ENCODE measurements around a stretch of chr17.

DNA sequence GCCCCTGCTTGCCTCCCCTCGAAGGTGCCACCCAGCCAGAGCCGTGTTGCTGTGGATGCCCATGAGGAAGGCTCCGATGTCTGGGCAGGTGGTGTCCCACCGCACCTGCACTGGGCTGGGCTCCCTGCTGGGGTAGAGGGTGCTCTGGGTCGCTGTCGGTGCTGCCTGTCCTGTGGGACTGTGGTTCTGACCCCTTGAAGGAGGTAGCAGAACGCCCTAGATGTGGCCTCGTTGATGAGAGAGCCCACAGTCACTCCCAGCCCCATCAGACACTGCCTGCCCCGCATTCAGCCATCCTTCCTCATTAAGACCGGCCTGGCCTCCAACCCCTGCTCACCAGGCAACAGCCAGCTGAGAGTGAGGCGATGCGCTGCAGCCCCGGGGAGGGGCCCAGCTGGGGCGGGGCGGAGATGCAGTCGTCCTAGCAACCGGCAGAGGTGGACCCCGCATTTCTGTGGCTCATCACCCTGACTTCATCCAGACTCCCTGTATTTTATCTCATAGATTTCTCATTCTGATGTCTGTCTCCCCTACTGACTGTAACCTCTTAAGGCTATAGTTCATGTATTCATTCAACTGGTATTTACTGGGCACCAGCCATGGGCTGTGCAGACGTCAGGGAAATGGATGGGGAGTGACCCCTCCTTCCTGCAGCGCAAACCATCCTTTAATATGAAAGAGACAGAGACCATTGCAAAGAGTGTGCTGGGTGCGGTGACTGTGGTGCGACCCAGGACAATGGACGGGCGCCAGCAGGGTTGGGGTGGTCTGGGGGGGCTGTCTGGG, 10.2 kb upstream of the TIMP2 start:
- RRBS: 3% methylated on average over 9 of the region's 24 CpGs

DNA sequence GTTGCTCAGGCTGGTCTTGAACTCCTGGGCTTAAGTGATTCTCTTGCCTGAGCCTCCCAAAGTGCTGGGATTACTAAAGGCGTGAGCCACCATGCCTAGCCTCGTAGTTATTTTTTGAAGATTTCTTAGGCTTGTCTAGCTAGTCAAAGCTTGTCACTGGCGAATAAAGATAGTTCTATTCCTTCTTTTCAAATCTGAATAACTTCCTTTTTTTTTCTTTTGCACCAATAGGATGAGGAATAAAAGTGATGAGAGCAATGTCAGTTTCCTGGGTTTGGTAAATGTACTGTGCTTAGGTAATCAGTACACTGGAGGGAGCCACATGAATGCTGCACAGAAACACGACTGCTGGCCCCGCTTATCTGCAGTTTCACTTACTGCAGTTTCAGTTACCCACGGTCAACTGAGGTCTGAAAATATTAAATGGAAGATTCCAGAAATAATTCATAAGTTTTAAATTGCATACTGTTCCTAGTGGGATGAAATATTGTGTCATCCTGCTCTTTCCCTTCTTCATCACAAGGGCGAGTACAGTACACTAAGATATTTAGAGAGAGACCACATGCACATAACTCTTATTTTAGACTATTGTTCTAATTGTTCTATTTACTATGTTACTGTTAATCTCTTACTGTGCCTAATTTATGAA, 6.3 kb upstream of the LGALS3BP start:
- RRBS: no CpG with 5 or more reads among the region's 7 CpGs

DNA sequence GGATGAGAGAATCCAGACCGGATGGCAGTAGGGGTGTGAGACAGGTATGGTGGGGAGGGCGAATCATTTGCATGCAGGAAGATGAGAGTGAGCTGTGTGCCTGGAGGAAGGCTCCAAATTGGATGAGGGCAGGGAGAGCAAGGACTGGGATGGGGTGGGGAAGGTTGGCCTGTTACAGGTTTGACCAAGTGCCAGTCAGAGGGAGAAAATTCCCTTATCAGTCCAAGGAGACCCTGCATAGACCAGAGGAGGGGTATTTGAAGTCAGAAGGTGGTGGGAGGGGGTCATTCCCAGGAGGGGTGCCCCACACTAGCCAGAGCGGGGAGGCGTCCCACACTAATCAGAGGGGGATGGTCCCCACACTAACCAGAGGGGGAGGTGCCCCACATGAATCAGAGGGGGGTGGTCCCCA, 785 bp downstream of the CANT1 start:
- RRBS: no CpG with 5 or more reads among the region's 4 CpGs

DNA sequence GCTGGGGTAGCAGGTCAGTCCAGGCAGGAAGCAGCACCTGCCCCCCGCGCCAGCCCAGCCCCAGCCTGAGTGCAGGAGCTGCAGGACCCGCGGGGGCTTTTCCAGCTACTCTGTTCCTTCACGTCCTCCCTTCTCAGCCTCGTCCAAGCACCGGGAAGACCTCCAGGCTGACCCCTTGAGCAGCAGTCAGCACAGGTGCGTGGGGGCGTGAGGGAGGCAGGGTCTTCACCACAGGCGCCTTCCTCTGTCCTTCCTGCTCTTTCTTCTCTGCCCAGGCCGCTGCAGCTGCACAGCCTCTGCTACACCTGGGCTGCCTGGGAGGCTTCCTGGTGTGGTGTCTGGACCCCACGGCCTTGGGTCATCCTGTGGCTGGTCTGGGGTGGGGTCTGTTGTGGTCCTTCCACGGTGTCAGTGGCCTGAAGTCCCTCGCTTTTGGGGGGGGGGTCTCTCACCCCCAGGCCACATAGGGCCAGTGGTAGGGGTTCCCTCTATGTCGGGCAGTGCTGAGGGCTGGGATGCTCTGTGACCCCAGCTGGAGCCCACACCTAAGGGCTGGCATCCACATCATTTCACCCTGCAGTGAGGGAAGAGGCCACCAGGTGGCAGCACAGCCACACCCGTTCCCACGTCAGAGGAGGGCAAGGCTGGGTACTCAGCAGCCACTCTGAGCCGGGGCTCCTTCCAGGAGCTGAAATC, 12.7 kb downstream of the ENGASE start:
- RRBS: no CpG with 5 or more reads among the region's 18 CpGs

GRCh38 chr17:79228015-79228553, 153.5 kb downstream of the ENGASE start:
- RRBS: no CpG with 5 or more reads among the region's 20 CpGs

DNA sequence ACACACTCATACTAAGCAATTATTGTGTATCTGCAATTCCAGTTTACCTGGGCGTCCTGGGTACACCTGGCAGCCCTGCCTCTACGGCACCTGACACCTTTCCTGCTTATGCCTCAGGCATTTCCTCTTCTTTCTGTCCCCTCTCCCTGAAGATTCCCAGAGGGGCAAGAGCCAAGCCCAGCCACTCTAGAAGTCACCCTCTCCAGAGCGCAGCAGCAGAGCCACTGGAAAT, 37.9 kb downstream of the RBFOX3 start:
- RRBS: no CpG with 5 or more reads among the region's 3 CpGs

DNA sequence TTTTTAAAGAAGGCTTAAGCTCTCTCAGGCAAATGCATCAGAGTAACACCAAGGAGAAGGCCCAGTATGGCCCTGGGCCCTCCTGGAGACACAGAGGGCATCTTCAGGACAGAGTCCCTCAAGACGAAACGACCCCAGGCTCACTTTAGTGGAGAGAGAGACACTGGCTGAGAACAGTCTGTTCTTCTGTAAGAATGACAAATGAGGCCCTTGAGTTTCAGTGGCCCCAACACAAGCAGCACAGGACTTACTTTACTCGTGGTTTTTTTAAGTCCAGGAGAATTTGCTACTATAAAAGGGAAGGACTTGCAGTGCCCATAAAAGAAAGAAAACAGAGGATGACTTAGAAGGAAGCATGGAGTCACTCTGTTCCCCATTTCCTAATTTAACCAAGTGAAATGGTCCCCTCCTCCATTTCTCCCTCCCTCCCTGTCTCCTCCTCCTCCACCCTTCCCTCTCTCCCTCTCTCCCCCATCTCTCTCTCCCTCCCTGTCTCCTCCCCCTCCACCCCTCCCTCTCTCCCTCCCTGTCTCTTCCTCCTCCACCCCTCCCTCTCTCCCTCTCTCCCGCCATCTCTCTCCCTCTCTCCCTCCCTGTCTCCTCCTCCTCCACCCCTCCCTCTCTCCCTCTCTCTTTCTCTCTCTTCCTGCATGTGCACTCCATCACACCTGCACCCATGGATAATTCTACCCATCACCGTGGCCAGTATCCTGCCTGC, 47.2 kb upstream of the RBFOX3 start:
- RRBS: no CpG with 5 or more reads among the region's 5 CpGs

DNA sequence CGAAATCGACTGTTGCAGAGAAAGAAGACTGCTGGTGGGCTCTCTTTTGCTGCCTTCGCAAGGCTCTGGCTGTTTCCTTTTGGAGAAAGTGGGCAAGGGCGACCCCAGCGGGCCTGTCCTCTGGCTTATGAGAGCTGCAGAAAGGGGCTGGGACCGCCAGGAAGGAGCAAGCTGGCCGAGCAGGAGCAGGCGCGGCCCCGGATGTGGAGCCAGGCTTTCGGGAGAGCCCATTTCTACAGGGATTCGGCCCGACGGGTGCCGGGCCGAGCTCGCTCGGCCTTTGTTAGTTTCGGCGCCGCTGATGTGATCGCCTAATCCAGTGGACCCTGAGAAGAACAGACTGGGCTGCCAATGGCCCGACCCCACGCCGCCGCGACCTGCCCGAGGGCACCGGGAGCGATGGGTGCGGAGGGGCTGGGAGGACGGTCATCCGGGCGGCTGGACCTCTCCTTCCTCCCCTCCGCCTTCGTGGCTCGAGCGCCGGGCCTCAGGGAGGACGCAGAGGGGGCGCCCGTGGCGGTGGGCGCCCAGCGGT, 7.4 kb downstream of the CBX8 start:
- RRBS: 30% methylated on average over 16 of the region's 45 CpGs

GRCh38 chr17:79798812-79799053, 1.9 kb upstream of the CBX8 start:
- RRBS: no CpG with 5 or more reads among the region's 24 CpGs

GRCh38 chr17:79804153-79804829, 7.4 kb upstream of the CBX8 start:
- RRBS: 4% methylated on average over 30 of the region's 56 CpGs

DNA sequence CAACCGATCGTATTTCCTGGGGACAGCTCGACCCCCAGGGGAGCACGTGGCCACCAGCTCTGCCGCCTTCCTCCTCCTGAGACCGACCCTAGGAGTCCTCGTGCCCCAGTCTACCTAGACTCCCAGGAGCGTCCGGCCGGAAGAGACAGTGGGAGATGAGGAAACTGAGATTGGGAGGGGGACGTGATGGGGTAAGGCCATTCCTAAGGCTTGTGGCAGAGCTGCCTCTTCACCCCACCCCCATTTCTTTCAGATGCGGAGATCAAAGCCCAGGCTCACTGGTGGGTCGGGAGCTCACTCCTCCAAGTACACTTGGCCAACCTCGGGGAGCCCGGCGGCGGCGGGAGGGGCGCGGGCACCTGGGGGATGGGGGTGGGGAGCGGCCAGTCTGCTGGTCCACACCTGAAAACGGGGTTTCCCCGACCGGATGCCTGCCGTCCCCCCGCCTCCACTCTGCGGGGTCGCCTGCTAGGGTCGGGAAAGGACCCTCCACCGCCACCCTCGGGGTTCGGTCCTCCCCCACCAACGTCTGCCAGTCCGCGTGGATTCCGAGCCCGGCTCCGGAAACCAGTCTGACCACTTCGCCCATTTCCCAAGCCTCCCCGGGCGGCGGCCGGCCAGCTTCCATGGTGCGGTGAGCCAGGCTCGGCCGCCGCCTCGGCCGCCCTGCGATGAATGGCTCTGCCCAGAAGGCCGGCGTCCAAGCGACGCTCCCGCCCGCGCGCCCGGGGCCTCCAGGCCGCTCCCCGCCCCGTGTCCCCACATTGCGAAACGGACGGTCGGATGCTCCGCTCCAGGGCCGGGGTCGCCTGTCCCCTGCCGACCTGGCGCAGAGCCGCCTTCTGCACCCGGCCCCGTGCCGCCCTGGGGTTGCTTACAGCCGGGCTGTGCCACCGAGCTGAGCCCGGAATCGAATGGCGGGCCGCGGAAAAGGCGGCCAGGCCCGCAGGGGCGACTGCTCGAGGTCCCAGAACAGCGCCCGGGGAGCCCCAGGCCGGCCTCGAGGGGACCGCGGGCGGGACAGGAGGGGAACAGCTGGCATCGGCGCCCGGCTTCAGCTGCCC, 18.0 kb upstream of the CBX8 start:
- RRBS: 10% methylated on average over 51 of the region's 96 CpGs

- RRBS: 2% methylated on average over 13 of the region's 98 CpGs
These were observed 595 bp downstream of the CBX4 start for GRCh38 chr17:79838324-79839365.

GRCh38 chr17:79844761-79845580, 5.7 kb upstream of the CBX4 start:
- RRBS: 5% methylated on average over 15 of the region's 40 CpGs

GRCh38 chr17:79918934-79919518, 79.8 kb upstream of the CBX4 start:
- RRBS: 15% methylated on average over 7 of the region's 20 CpGs

DNA sequence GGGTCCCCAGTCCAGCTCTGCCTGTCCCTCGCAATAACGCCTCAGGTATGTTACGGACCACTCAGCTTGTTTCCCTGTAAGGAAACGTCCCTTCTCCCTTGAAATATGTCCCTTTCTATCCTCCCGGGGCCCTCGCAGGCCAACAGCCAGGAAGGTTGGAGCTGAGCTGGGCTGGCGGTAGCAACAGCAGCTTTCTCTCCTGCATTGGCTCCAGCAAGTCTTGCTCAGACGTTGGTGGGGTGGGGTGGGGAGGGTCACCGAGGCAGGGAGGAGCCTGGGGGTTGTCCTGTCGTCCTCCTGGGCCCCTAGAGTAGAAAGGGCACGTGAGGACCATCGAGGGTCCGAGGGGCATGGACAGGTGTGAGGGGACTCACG, 80.3 kb upstream of the CBX4 start:
- RRBS: no CpG with 5 or more reads among the region's 14 CpGs

GRCh38 chr17:79933876-79934189, 94.6 kb upstream of the CBX4 start:
- RRBS: 70% methylated on average over 7 of the region's 12 CpGs

DNA sequence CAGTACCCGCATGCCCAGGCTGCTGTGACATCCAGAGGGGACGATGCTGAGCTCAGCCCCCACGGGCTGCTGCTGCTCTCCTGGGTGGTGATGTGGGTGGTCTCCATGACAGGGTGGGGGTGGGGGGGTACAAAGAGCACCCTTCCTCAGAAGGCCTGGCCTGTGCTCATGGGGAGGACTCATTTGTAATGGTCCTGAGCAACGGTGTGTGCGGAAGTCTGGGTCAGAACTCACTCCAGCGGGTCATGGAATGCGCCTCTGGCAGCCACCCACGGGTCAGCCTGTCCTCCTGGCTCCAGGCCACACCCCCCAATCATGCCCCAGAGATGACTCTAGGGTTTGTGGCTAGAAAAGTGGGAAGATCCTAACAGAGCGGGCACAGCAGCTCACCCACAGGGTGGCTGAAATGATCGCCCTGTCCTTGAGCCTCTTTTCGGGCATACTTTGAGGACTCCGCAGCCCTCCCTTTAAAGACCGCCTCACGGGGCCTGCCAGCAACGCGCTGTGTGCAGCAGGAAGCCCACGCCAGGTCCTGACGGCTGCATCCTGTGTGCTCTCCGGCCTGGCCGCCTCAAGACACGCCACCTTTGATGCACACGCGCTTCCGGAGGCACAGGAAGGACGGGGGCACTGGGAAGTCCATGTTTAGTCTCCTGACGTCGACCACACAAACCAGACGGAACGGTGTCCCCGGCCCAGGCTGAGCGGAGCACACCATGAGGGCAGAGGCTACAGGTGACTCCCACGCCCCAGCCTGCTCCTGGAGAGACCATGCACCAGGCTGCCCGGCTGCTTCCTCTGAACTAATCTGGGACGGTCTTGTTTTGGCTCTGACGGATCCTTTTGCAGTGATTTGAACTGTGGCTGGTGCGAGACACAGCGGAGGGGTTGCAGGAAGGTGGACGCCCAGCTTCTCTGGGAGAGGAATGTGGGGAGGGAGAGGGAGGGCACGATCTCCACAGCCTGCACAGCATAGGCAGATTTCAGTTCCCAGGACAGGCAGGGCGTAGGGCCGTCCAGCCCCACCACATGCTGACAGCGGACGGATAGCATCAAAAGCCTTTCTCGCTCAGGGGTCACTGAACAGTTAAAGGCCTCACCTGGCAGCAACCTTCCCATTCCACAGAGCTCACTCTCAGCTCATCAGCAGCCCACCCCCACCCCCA, 92.9 kb downstream of the TBC1D16 start:
- RRBS: 86% methylated on average over 12 of the region's 44 CpGs

- RRBS: no CpG with 5 or more reads among the region's 10 CpGs
These were observed 34.8 kb downstream of the TBC1D16 start for GRCh38 chr17:80000925-80001303.

DNA sequence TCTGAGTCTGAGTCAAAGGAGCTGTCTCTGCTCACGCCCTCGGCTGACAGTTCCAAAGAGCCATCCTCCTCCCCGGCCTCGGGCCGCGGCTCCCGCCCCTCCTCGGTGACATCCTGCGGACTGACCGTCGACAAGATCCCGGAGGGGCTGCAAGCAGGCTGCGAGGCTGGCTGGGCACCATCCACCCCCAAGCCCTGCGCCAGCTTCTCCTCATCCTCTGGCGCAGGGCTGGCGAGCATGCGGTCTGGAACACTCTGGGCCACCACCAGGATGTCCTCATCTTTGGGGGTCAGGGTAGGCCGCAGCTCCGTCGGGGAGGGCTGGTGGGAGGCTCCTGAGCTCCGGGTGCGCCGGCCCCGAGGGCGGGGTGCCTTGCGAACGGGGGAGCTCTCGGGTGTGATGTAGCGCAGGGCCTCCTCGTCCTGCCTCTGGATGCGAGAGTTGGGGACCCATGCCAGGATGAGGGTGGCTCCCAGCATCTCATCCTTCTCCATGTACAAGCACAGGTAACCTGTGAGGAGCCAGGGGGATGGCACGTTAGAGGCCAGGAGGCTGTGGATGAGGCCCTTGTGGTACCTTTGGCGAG, 25.3 kb downstream of the TBC1D16 start:
- RRBS: 95% methylated on average over 10 of the region's 33 CpGs

- RRBS: no CpG with 5 or more reads among the region's 15 CpGs
These were observed 715 bp downstream of the CCDC40 start for GRCh38 chr17:80037195-80037518.

All from AG09309 (cell line).